SJSA1 (cell line): ENCODE measurements around a stretch of chr2.

GRCh38 chr2:108579602-108580601 is 45.6 kb downstream of the LIMS1 start:
- RAMPAGE, long total RNA = no peak

- RAMPAGE, long total RNA = no peak
Measured at GRCh38 chr2:108594745-108595799, 60.8 kb downstream of the LIMS1 start.

GRCh38 chr2:108605611-108606376 is 71.5 kb downstream of the LIMS1 start:
- RAMPAGE, long total RNA = no peak

GRCh38 chr2:108606868-108607488 is 72.7 kb downstream of the LIMS1 start:
- RAMPAGE, long total RNA = no peak

DNA sequence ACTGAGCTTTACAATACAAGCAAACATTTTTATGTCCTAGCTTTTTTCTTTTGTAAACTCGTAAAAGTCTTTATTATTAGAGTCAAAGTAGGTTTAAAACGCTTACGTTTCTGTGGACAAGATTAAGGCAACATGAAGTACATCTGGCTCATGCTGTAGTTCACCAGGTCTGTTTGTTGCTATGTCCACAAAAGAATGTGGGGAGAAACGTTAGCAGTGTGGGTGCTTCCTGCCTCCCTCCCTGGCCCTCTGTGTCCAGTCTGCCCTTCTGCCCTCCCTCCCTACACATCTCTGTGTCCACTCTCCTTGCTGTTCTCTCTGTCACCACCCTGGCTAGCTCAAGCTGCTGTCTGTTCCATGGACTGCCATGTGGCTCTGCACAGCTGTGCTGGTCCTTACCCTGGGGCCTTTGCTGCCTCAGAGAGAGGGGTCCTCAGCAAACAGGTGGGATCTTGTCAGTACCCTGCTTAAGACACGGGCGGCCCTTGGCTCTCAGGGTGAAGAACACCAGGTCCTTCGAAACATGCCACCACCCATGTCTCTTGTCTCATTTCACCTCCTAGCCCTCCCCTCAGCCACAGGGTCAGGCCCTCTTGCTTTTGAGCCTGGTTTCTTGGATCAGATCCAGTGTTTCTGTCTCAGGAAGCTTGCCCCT is 79.1 kb downstream of the LIMS1 start:
- RAMPAGE, long total RNA = no peak

DNA sequence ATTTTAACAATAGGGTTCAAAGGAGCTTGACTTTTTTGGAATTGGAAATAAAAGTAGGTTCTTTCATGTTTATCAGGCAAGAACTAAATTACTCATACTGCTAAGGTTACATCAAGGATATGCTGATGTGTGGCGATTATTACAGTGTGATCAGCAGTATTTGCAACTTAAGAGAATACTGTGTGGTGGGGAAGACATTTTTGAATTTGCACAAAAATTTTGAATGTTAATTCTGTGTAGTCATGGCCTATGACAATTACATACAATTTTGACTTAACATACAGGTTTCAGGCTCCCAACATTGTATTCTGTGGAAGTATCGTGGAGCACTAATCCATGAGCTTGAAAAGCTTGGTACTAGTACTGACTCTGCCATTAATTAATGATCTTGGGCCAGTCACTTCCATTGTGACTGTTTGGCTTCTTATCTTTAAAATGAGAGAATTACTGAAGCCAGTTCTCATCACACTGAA is 30.2 kb upstream of the CCDC138 start:
- RAMPAGE, long total RNA = no peak

DNA sequence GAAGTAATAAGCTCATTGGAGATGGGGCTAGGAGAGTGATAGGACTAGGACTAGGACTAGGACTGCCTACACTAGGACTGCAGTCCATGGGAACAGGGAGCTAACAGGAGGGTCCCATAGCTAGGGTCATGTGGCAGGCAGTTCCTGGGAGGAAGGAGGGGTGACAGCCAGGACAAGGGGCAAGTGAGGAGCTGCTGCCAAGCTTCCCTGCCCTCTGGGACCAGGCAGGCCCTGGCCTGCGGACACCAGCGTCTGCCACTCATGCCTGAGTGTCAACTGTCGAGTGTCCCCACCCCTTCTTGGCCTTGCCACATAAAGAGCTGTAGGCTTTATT is 66.1 kb downstream of the SH3RF3 start:
- RAMPAGE, long total RNA = no peak

GRCh38 chr2:109292396-109292783 is 163.4 kb downstream of the SH3RF3 start:
- RAMPAGE, long total RNA = no peak

DNA sequence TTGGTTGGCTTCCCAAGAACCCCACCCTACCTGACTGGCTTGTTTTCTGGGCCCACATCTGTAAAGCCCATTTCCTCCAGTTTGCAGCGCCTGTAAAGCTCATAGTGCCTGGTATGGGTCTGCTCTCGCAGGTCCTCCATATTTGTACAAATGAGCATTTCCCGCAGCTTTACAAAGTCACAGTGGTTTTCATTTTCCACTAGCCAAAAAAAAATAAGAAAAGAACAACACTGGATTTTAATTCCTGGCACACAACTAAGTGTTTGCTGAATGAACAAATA is 49.5 kb downstream of the SEPTIN10 start:
- RAMPAGE, long total RNA = no peak

DNA sequence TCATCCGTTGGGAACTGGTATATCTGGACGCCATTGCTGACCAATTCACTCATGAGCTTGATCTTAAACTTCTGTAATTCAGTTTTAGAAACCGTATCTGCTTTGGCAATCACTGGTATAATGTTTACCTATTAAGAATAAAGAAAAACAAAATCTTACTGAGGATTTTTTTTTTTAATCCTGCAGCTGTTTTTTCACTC is 46.0 kb downstream of the SEPTIN10 start:
- RAMPAGE, long total RNA = no peak

DNA sequence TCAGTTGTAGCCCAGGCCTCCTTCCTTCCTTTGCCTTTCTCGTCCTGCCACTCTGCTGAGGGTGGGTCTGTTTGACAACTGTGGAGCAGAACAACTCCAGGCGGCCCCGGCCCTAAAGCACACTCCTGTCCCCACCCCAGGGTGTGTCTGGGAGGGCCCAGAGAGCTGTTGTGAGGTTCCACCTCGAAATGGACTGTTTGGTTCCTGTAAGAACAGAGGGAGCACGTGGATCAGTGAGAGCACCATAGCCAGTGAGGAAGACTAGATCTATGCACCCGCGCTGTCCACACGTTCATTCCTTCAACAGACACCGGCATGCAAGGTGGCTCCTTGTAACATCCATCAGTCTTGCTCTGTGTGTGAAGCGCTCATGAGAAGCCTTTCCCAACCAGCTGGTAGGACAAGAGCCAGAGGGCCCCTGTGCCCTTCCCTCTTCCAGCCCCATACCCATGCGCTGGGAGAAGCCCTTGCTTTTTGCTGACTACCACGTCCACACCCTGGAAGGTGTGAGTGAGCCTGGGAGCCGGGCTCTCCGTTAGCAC is 61.6 kb downstream of the SOWAHC start:
- RAMPAGE, long total RNA = no peak

DNA sequence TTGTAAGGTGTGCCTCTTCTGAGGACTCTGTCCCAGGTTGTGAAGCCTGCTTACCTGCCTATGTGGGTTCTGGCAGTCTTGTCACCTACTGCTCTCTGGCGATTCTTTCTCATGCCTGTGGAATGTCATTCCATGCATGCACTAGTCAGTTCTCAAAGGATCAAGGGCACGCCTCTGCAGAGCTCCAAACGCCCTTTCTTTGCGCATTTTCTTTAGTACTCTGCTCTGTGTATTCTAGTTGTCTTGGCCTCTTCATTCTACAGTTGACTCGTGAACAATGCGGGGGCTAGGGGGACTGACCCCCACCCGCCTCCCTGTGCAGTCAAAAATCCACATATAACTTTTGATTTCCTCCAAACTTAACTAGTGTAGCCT is 84.9 kb downstream of the SOWAHC start:
- RAMPAGE, long total RNA = no peak

GRCh38 chr2:109760226-109760503 is 33.9 kb upstream of the RGPD5 start:
- RAMPAGE, long total RNA = no peak

DNA sequence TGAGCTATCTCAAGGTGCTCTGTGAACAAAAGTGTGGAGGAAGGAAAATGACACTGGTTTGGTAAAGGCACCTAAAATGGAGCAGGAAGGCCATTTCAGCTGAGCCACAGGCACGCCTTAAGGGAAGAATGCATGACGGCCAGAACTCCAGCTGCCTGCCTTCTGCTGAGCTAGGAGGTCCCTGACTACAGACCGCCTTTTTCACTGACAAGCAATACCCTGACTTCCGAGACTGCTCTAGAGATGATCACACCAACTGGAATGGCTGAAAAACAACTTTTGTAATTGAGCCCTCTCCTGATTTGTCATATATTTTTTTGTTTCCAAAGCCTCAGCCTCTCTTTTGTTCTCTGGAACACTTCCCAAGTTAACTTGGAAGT is 61.0 kb downstream of the MALL start:
- RAMPAGE, long total RNA = no peak

DNA sequence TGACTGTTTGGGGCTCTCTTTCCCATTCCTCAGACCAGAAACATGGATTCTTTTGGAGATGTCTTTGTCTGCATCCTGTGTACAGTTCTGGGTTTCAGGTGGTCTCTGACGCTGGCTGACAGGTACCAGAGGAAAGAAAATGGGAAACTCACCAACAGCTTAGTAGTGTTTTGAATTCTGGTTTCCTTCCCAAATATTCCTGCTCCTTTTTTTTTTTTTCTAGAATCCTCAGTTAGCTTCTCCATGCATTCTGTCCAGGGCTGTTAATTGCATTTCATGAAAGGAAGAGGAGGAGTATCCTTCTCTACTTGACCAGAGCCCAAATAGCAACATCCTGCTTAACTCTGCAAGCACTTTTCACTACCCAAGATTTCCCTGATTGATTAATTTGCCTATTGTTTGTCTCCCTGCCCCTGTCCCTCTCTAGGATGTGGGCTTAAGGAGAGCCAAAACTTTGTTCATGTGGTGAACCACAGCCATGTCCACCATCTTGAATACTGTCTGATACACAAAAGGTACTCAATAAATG is 2.3 kb upstream of the MALL start:
- RAMPAGE, long total RNA = no peak

- RAMPAGE, long total RNA = no peak
Measured at GRCh38 chr2:110211646-110211904, 772 bp downstream of the MTLN start.

DNA sequence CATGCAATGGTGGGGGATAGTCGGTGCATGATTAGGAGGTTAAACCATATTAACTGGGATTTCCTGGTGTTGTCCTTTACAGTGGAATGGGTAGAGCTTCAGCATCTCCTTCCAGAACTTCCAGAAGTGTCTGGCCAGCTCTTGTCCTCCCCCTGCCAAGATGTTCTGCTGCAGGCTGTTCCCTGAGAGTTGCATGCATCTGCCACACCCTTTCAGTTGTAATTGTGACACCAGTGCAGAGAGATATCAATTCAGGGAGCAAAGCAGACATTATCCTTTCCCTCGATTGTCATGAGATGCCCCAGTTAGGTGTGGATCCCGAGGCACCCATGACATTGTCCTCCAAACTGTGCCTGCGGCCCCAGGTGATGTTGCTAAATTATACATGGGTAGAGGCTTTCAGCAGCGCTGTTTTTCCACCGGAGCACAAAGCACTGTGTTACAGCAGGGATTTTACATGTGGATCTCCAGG is 90.6 kb upstream of the BCL2L11 start:
- RAMPAGE, long total RNA = no peak

GRCh38 chr2:111068433-111068861 is 52.3 kb upstream of the BCL2L11 start:
- RAMPAGE, long total RNA = no peak

DNA sequence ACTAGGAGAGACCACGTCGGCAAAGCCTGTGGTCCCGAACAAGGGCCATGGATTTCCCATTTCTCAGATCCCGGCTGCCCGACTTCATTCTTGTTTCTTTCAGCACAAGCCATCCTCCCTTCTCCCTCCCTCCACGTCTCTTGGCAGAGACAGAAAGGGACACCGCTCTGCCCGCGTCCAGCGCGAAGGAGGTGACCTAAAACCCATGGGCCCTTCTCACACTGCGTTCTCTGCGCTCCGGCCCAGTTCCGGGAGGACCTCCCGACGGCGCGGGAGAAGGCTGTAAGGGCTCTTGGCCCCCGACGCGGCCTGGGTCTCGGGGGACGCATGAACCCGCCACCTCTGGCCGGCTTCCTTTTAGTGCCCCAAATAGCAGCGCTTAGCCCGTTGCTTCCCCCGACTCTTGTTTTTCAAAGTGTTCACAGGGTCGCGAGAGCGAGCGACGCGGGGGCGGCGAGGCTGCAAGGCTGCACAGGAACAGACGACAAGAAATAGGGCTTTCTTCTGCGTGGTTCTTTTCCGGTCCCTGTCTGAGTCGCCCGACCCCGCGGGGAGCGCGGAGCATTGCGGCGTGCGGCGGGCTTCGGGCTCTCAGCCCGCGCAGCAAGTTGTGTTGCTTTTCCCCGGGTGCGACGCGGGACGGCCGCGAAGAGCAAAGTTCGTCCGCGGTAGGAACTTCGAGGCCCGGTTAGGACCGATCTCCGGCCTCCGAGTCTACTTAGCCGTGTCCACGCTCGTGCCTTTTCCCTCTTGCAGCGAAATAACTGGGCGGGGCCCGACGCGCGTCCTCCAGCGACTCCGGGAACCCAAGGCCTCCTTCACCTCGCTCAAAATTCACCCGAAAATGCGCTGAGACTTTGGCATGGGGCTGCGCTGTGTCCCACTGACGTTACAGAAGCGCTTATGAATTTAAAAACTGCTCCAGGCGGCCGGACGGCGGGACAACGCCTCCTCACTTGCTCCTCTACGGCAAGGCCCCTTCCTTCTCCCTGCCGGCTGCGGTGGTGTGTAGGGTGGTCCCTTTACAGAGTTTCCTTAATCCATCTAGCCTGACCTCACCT is 1.8 kb upstream of the BCL2L11 start:
- RAMPAGE, long total RNA = no peak

GRCh38 chr2:111122077-111123018 is 1.6 kb downstream of the BCL2L11 start:
- RAMPAGE, long total RNA = no peak